Mesenchymal stem cell of the bone marrow (primary cell): ENCODE measurements around a stretch of chr19.

DNA sequence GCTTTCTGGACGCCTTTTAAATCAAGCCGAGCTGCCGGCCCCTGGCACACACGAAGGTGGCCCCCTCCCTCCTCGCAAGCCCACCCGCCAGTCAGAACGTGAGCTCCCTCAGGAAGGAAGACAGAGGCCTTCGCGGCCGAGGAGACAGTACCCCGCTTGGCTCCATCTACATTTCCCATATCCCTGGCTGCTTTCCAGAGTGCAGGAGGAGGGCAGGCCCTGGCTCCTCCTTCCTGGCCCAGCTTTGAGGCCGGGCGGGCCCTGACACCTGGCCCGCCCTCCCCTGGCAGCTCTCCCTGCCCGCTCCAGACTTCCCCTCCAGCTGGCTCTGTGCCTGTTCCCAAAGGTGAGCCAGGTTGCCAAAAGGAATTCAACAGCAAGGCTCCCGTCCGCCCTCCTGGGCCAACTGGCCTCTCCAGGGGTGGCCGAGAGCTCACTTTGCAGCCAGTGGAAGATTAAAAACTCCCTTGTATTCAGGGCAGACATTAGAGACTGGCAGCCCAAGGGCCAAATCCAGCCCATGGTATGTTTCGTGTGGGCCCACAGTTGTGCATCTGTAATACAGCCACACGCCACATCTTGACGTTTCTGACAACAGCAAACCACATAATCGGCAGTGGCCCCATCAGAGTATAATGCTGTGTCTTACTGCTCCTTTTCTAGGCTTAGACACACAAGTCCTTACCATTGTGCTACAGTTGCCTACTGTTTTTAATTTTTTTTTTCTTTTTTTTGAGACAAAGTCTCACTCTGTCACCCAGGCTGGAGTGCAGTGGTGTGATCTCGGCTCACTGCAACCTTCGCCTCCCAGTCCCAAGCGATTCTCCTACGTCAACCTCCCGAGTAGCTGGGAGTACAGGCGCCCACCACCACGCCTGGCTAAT, 28.5 kb downstream of the COMP start:
- CAGE, long polyA plus RNA, result no peak

DNA sequence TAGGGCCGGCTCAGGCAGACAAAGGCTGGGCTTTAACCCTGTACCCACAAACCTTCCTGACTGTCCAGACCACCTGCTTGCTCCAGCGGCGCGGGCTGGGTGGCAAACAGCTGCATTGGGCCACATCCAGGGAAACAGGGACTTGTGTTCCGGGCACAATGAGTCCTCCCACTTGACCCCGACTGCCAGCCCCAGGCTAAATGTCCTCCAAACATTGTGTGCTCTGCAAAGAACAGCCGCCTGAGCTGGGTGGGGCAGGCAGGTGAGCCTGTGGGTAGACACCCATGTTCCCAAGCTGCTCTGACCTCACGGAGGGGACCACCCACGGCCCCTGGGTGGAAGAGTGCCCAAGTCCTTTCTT, 21.8 kb downstream of the COMP start:
- CAGE, long polyA plus RNA, result no peak

DNA sequence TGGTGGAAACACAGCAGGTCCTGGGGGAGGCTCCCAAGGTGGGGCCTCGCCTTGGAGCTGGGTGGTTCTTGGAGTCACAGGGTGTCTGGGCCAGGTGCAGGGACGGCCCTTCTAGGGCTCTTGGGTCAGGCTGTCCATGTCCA, 21.6 kb downstream of the COMP start:
- CAGE, long polyA plus RNA, result no peak

- CAGE, long polyA plus RNA, result no peak
Measured at GRCh38 chr19:18898217-18899296, 2.6 kb upstream of the CERS1 start.

DNA sequence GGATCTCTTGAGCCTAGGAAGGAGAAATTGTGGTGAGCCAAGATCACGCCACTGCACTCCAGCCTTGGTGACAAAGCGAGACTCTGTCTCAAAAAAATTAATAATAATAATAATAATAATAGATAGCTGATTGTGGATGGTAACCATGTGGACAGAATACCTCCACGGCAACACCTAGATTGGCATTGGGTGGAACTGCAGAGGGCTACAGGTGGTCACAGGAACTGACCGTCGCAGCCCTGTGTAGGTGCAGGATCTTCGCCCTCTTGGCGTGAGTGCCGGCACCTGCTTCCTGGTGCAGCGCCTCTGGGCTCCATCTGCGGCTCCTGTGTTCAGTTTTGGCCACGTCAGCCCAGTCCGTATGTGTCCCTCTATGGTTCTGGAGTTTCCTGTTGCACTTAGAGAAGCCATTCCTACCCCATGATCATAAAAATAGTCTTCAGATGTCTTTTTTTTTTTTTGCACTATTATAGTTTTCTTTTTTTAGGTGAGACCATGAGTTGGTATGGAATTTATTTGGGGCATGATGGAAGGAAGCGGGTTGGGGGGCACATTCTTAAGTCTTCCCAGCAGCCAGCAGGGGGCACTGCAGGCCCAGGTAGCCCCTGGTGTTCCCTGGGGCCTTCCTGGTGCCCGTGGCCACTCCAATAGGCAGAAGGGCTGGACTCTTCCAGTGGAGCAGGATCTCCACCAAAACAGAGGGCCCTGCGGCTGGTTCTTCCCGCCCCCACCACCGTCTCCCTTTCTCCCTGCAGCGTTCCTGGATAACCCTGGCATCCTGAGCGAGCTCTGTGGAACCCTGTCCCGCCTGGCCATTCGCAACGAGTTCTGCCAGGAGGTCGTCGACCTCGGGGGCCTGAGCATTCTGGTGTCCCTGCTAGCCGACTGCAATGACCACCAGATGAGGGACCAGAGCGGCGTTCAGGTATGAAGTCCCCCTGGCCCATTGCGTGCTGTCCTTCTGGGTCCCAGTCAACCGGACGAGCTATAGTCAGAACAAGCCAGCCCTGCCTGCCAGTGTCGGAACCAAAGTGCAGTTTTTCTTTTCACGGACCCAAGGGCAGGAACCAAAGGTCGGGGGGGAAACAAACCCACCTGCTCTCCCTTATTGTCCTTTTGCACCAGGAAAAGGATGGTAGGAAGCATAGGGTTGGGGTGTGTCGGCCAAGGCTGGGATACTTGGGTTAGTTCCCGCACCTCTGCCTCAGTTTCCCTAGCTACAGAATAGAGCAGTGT, 10.0 kb upstream of the SLC25A42 start:
- CAGE, long polyA plus RNA, result no peak

DNA sequence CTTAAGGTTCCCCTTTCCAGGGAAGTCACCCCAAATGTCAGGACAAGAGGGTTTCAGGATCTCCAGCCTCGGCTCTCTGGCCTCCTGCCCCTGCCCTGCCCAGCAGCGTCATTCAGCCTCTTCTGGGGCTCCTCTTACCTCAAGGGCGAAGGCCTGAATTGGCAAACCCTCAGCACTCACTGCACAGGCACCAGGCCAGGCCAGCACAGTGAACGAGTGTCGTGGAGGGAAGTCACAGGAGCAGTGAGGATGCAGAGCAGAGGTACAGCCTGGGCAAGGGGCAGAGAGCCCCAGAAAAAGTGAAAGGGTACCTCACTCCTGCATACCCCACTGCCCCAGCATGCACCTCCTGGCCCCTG, 19.6 kb downstream of the SLC25A42 start:
- CAGE, long polyA plus RNA, result no peak

GRCh38 chr19:19160265-19161445, 9.4 kb downstream of the MEF2B start:
- CAGE, long polyA plus RNA, result no peak

GRCh38 chr19:19171906-19172568, 2.0 kb upstream of the MEF2B start:
- CAGE, long polyA plus RNA, result no peak

- CAGE, long polyA plus RNA, result no peak
Measured at GRCh38 chr19:19259583-19260155, 2.9 kb downstream of the HAPLN4 start.

DNA sequence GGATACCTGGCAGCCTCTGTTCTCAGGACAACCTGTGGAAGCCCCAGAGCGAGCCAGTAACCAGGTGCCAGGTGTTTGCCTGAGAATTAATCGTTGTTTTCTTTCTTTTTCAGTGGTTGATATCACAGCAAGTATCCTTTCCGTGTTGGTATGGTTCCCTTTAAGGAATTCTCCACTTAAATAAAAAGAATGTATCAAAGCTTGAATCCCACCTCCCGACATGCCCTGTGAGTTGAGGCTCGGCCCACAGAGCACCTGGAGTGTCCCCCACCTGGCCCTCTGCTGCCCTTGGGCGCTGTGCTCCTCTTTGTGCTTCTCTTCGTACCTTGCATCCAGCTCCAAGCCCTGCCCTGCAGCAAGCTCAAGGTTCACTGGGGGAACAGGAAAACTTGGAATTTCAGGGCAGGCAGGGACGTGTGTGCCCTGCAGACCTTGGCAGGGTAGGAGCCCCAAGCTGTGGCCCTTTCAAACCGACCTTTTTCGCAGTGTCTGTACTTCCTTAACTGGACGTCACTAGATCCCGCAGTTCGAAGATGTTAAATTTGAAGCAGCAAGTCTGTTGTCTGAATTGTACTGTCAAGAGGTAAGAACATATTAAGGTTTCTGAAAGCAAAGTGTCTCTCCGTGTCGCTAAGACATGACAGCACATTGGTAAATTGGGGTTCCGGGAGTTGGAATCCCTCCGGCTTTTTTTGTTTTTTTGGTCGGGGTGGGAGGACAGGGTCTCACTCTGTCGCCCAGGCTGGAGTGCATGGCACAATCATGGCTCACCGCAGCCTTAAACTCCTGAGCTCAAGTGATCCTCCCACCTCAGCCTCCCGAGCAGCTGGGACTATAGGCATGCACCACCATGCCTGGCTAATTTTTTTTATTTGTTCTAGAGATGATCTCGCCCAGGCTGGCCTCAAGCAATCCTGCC, 15.2 kb downstream of the MAU2 start:
- CAGE, long polyA plus RNA, result no peak

DNA sequence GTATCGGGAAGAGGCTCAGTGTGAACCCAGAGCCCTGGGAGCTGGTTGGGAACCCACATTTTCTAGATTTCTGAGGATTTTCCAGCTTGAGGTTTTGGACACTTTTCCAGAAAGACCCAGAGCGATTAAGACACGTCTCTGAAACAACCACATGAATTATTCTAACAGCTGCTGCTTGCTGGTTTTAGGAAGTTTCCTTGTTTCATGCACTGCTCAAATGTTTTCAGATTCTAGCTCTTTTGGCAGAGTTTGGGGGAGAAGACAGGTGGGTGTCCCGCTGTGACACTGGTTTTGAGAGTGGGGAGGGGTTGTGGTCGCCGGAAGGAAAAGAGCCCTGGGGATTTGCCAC, 13.0 kb downstream of the GATAD2A start:
- CAGE, long polyA plus RNA, result no peak

DNA sequence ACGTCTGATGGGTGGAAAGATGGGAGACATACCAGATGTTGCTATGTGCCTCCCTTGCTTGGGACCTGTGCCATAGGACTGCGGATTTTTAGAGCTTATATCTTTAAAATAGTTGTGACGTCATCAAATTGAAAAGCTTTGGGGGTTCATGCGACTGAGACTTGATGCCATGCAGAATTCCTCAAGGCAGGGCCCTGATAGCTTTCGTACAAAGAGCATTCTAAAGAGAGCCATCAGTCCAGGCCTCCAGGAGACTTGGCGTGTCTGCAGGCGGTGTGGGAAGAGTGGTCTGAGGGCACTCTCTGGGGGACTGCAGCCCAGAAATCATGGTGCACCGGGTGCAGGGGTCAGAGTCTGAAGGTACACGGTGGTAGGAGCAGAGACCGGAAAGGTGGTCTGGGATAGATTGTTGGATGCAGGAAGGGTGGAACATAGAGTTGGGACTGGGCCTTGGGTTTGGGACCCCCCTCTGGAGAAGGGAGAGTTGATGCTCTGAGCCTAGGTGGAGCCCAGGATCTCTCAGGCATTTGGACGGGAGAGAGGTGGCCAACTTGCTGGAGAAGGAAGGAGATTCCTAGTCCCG, 38.0 kb downstream of the TSSK6 start:
- CAGE, long polyA plus RNA, result no peak

DNA sequence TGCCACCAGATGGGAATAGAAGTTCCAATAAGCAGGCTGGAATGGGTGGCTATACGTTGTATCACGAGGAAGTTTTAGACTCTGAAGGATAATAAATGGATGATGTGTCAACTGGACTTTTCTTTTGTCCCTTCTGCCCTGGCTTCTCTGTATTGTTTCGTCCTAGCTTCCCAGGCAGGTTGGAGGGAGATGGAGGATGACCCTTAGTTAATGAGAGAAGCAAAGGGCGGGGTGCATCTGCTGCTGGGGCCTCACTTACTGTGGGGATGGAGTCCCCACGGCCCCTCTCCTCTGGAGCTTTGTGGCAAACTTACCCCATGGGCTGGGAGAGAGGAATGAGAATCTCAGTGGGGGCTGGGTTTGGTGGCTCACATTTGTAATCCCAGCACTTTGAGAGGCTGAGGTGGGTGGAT, 6.5 kb downstream of the TSSK6 start:
- CAGE, long polyA plus RNA, result no peak

DNA sequence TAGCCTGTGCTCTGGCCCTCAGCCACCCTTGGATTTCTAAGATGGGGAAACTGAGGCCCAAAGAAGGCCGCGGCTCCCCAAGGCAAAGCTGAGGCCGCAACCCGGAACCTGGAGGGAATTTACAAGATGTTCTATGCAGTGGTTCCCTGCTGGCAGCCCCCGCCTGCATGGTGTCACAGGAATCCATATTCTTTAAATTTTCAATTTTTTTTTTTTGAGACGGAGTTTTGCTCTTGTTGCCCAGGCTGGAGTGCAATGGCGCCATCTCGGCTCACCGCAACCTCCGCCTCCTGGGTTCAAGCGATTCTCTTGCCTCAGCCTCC, 525 bp downstream of the NDUFA13 start:
- CAGE, long polyA plus RNA, result no peak

GRCh38 chr19:19595105-19595708, 23.3 kb downstream of the PBX4 start:
- CAGE, long polyA plus RNA, result no peak

- CAGE, long polyA plus RNA, result no peak
Measured at GRCh38 chr19:19635222-19635546, 7.2 kb upstream of the LPAR2 start.

DNA sequence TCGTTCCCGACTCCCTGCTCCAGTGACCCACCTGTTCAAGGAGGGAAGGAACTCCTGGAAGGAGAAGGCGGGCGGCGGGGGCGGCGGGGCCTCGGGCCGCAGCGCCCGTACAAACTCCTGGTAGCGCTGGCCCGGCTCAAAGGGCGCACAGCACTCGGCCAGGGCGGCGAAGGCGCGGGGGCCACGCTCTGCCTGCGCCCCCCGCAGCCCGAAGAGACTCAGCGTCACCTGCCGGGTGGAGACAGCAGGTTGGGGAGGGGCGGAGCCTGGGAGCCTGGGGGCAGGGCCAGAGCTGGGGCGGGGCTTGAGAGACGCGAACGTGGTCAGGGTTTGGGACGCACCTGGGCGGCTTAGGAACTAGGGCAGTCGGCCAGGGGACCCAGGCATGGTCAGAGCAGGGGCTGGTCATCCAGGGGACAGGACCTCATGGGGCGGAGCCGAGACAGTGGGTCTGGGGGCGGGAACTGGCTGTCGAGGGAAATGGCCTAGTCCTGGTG, 6.1 kb downstream of the GMIP start:
- CAGE, long polyA plus RNA, result no peak

DNA sequence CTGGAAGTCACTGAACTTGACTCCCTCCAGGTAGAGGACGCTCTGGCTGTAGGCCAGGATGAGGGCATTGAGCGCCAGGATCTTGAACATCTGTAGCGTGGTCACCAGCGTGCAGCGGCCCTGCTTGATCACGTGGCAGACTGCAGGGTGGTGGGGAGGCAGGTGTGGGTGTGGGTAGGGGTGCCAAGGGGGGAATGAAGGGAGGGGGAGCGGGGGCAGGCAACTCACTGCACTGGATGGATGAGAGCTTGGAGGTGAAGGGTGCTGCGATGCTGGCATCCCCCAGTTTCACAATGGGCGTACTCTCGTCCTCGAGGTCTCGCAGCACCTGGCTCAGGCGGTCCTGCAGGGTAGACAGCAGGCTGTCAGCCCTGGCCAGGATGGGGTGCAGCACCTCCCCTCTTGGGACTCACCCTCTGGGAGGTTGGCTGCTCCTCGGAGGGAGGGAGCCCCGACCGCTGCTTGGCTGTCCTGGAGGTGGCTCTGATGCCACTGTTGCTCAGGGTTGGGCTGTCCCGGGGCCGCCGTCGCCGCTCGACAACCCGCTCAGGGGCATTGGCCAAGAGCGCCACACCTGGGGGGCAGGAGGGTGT, 3.8 kb upstream of the GMIP start:
- CAGE, long polyA plus RNA, result no peak

GRCh38 chr19:19662792-19663053, 753 bp downstream of the ATP13A1 start:
- CAGE, long polyA plus RNA, result no peak

DNA sequence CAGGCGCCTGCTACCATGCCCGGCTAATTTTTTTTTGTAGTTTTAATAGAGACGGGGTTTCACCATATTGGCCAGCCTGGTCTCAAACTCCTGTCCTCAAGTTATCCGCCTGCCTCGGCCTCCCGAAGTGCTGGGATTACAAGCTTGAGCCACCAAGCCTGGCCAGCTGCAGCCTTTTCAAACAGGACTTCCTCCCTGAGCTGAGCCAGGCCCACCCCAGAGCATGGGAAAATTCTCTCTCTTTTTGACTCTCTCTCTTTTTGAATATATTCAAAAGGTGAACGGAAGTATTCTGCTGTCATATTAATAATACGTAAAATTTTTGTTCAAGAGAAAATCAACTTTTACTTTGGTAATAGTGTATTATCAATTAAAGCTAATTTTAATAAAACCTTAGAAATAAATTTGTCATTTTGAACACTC, 562 bp upstream of the ZNF506 start:
- CAGE, long polyA plus RNA, result no peak